ENCODE measurements around a stretch of chr2.

DNA sequence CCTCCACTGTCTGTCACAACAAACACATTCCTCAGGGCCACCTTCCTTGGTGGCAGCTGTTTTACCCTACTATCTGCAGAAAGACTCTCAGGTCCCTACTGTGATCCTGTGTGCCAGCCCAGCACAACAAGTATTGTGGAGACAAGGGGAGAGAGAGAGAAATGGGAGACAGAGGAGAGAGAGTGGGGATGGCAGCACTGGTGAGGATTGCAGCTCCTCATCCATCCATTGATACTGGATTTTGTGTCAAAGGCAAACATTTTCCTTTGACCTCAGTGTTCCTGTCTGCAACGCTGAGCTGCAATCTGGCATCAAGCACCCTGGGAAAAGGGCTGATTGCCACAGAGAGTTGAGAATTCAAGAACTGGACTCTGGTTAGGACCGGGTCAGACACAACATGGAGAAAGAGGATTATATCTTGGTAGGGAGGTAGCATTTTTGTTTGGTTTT is 82.1 kb upstream of the PKDCC start:
- RRBS: no CpG with 5 or more reads among the region's 2 CpGs

- RRBS: no CpG with 5 or more reads among the region's 11 CpGs
Measured at GRCh38 chr2:41967347-41968009, 80.3 kb upstream of the PKDCC start.

DNA sequence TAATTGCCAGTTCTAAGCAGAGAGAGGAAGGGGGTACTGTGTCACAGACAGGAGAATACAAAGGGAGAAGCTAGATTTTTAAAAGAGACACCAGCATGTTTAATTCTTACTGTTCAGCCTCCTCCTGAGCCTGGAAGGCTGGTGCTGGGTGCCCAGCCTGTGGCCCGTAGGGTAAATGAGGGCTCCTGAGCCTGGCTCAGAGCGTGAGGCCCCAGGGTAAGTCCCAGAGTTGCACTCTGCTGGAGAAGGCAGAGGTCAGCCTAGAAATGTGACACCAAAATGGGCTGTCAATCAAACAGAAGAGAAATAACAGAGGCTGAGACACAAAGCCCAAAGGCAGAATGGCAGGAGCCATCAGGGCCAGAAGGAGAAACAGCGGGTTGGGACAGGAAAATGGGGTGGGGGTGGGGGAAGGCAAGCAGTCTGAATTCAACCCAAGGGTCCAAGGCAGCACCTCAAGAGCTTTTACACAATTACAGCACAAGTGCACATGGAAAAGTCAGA is 58.0 kb upstream of the PKDCC start:
- RRBS: no CpG with 5 or more reads among the region's 3 CpGs

DNA sequence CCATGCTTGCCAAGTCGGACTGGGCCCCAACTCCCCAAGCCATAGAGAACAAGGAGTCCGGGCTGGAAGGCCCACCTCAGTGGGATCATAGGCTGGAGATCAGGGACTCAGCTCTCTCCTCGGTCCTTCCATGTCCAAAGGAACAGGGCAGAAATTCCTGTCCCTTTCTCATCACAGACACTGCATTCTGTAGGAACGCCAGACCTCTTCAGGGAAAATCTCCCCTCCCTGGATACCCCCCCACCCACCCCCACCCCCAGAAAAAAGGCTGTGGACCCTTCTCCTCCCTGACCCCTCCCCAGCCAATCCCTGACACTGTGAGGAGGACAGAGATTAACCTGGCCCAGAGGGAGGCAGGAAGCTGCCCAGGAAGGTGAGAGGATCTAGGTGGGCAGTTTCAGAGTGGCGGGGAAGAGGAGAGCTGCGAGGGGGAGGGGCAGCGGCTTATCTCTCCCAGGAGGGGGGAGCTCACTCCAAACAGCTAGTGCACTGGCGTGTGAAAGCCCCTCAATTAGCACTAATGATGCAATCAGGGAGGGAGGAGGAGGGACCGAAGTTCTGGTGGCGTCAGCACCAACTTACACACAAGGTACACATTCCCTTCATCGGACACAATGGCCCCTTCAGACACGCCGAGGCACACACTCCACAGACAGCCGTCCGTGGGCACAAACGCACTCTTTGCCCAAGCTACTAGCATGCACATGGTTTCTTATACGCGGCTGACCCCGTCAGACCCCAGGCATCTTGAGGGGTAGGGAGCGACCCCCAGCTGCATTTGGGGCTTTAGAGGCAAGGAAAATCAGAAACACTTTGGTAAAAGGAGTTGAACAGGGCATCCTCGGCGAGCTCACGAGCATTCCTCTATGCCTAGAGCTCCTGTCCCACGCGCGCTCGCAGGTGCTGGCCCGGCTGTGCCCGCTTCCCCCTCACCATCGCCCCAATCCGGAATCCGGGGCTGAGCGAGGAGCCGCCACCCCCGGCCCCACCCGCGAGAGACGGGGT is 1.1 kb upstream of the PKDCC start:
- RRBS: no CpG with 5 or more reads among the region's 38 CpGs

- RRBS: no CpG with 5 or more reads among the region's 8 CpGs
Measured at GRCh38 chr2:42068723-42069103, 20.9 kb downstream of the PKDCC start.

- RRBS: no CpG with 5 or more reads among the region's 27 CpGs
Measured at GRCh38 chr2:42132346-42133757, 36.3 kb upstream of the EML4 start.

DNA sequence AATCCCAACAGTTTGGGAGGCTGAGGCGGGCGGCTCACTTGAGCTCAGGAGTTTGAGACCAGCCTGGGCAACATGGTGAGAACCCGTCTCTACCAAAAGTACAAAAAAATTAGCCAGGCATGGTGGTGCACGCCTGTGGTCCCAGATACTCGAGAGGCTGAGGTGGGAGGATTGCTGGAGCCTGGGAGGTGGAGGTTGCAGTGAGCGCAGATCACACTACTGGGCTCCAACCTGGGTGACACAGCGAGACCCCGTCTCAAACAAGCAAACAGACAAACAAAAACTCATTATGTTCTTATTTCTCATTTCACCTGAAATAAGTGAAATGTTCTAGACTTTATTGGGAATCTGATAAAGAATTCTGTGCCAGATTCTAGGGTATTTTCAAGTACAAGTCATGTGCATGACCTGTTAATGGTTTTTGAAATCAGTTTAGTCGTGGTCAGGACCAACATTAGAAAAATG is 8.2 kb downstream of the EML4 start:
- RRBS: no CpG with 5 or more reads among the region's 9 CpGs

GRCh38 chr2:42722427-42722866 is 41.5 kb downstream of the OXER1 start:
- RRBS: no CpG with 5 or more reads among the region's 4 CpGs

GRCh38 chr2:42795285-42795616 is 2.9 kb upstream of the HAAO start:
- RRBS: 95% methylated on average over 2 of the region's 5 CpGs

DNA sequence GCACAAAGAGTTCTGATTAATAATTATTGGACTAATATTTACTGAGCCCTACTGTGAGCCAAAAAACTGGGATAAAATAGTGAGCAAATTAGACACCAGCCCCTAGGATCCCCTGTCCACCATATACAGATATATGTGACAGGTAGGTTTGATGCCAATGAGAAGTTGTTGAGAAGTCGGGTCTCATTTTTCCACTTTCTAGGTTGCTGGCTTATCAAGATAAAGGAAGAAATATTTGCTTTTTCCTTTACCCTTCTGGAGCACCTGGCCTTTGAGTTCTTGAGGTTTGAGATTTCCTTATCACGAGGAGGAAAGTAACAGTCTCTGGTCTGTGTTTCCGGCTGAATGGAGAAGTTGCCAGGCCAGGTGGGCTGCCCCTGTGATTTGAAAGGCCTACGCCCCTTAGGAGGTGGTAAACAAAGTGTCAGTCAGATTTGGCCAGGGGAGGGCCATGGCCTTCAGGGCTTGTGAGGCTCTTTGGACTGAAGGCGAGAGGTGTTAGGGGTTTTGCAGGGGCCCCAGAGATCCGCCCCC is 156.7 kb upstream of the HAAO start:
- RRBS: no CpG with 5 or more reads among the region's 6 CpGs

DNA sequence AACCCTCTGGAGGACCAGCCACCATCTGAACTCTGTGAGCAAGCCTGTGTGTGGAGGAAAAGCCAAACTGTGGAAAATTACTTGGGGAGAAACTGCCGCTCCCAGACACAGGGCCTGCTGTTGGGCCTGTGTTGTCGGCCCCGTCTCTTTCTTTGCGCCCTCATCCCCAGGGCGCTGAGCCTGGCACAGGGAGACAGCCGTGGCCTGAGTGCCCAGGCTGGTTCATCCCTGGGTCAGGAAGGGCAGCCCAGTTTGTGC is 167.9 kb upstream of the HAAO start:
- RRBS: no CpG with 5 or more reads among the region's 6 CpGs

- RRBS: no CpG with 5 or more reads among the region's 40 CpGs
Measured at GRCh38 chr2:42974630-42975715, 182.6 kb upstream of the HAAO start.

- RRBS: no CpG with 5 or more reads among the region's 8 CpGs
Measured at GRCh38 chr2:43018034-43018658, 208.3 kb downstream of the ZFP36L2 start.

DNA sequence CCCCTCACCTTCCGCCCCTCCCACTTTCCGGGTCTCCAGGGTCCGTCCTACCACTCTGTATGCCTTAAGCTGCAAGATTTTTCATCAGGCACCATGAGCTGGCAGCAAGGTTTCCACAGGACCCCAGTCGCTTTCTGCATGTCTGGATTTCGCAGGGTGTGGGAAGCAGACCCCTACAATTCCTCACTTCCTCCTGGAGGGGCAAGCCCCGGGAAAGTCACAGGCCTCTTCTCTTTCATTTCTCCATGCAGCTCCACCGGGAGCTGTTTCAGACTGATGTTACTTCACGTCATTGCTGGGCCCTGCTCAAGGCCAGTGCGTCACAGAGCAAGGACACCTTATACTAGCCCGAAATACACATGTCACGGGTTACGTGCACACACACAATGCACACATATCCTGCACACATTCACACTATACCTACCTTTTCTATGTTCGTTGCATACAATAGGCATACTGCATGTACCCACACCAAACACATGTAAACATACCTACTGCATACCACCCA is 179.0 kb downstream of the ZFP36L2 start:
- RRBS: no CpG with 5 or more reads among the region's 13 CpGs

- RRBS: no CpG with 5 or more reads among the region's 16 CpGs
Measured at GRCh38 chr2:43155817-43156528, 70.4 kb downstream of the ZFP36L2 start.

DNA sequence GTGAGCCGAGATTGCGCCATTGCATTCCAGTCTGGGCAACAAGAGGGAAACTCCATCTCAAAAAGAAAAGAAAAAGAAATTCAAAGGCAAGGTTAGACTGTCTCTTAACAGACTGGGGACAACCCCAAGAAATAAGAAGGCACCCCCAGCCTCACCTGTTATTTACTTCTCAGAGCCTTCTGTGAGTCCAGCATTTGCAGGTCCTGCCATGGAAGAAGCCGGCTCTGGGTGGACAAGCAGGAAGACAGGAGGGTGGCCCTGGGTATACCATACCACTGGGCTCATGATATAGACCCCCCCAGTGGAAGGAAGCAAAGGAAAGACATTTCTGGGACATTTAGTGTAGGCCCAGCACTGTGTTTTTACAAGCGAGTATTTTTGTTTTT is 52.5 kb downstream of the ZFP36L2 start:
- RRBS: no CpG with 5 or more reads among the region's 4 CpGs

- RRBS: no CpG with 5 or more reads among the region's 7 CpGs
Measured at GRCh38 chr2:43193247-43193622, 33.2 kb downstream of the ZFP36L2 start.

DNA sequence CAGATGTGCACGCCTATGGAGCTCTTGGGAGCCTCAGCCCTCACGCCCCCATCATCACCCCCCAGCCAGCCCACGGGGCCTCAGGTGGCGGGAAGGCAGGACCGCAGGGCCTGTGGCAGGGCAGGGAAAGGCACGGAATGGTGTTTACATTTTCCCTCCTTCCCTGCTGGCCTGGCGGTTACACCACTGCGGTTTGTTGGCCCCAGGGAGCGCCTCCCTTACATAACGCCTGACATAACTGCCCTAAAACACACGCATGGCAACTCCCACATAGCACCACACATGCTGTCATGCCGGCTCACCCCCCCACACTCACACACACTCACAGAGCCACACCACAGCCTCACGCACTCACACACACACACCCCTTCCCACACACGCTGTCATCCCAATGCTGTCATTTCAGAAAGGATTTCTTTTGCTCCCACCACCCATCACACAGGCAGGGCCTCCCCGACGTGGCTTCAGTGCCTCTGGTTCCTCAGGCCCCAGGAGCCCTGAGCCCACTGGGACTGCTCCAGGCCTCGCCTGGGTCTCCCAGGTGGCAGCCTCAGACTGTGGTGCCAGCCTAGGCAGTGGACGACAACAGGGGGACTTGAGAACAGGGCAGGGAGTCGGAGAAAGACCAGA is 15.7 kb downstream of the ZFP36L2 start:
- RRBS: no CpG with 5 or more reads among the region's 19 CpGs

GRCh38 chr2:43222365-43222697 is 4.1 kb downstream of the ZFP36L2 start:
- RRBS: no CpG with 5 or more reads among the region's 2 CpGs

DNA sequence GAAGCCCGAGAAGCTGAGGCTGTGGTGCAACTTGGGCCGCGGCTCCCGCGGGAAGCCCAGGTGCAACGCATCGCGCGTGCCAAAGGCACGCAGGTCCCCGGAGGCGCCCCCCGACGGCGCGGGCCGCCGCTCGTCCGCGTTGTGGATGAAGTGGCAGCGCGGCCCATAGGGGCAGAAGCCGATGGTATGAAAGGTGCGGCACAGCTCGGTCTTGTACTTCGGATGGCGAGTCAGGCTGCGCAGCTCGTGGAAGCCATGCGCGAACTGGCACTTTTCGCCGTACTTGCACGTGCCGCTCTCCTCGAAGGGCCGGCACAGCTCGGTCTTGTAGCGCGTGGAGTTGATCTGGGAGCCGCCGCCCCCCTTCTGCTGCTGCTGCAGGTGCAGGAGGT is 1.4 kb downstream of the ZFP36L2 start:
- RRBS: no CpG with 5 or more reads among the region's 43 CpGs

Data from Jurkat, Clone E6-1 (cell line).